ENCODE results near the genes DNAL1, MIDEAS and SYNDIG1L.

DNA sequence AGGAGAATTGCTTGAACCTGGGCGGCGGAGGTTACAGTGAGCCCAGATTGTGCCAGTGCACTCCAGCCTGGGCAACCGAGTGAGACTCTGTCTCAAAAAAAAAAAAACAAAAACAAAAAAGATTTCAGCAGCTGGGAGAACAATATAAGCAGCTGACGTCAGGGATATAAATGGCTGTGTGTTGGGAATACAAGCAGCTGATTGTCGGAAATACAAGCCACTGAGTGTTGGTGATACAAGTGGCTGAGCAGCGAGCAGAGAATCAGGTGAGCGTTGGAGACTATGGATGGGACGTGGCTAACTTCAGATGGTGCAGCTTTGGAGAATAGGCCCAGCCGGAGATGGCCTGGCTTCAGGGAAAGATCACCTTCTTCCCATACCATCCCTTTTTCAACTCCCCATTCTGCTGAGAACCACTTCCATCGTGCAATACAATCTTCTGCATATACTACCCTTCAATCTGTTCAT is 32.0 kb downstream of the PSEN1 start:
- RRBS: no CpG with 5 or more reads among the region's 10 CpGs
CAGE:
- cytosol, long polyA plus RNA: no peak
- long polyA plus RNA: no peak
- nucleus, long polyA plus RNA: no peak

DNA sequence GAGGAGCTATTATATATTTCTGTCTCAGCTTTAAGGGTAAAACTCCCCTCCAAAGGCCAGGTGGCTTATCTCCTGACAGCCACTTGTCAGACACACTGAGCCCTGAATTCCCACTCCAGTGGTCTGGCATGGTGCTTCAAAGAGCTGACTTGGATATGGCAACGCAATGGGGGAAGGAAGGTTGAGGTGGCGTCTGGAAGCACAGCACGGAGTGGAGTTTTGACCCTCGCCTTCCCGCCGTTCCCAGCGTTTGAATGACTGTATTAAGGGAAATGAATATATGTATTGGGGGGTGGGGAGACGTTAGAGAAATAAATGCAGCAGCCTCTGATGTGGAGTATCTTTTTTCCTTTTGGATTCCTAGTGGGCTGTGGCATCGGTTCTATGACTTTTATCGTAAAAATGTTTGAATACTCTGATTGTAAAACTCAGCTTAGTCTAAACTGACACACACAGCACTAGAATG is 4.7 kb upstream of the PAPLN start:
- RRBS: no CpG with 5 or more reads among the region's 10 CpGs
CAGE:
- cytosol, long polyA plus RNA: no peak
- long polyA plus RNA: no peak
- nucleus, long polyA plus RNA: no peak

- RRBS: no CpG with 5 or more reads among the region's 2 CpGs
CAGE:
- cytosol, long polyA plus RNA: no peak
- long polyA plus RNA: no peak
- nucleus, long polyA plus RNA: no peak
Observed at GRCh38 chr14:73405423-73405725, 53.0 kb downstream of the NUMB start.

DNA sequence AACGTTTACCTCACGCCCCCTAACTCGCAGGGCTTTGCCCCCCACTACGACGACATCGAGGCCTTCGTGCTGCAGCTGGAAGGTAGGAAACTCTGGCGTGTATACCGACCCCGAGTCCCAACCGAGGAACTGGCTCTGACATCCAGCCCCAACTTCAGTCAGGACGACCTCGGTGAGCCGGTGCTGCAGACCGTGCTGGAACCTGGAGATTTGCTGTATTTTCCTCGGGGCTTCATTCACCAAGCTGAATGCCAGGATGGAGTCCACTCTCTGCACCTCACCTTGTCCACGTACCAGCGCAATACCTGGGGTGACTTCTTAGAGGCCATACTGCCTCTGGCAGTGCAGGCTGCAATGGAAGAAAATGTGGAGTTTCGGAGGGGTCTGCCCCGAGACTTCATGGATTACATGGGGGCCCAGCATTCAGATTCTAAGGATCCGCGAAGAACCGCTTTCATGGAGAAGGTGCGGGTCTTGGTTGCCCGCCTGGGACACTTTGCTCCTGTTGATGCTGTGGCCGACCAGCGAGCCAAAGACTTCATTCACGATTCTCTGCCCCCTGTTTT is 1.3 kb downstream of the RIOX1 start:
- RRBS: no CpG with 5 or more reads among the region's 28 CpGs
CAGE:
- cytosol, long polyA plus RNA: no peak
- long polyA plus RNA: no peak
- nucleus, long polyA plus RNA: no peak

DNA sequence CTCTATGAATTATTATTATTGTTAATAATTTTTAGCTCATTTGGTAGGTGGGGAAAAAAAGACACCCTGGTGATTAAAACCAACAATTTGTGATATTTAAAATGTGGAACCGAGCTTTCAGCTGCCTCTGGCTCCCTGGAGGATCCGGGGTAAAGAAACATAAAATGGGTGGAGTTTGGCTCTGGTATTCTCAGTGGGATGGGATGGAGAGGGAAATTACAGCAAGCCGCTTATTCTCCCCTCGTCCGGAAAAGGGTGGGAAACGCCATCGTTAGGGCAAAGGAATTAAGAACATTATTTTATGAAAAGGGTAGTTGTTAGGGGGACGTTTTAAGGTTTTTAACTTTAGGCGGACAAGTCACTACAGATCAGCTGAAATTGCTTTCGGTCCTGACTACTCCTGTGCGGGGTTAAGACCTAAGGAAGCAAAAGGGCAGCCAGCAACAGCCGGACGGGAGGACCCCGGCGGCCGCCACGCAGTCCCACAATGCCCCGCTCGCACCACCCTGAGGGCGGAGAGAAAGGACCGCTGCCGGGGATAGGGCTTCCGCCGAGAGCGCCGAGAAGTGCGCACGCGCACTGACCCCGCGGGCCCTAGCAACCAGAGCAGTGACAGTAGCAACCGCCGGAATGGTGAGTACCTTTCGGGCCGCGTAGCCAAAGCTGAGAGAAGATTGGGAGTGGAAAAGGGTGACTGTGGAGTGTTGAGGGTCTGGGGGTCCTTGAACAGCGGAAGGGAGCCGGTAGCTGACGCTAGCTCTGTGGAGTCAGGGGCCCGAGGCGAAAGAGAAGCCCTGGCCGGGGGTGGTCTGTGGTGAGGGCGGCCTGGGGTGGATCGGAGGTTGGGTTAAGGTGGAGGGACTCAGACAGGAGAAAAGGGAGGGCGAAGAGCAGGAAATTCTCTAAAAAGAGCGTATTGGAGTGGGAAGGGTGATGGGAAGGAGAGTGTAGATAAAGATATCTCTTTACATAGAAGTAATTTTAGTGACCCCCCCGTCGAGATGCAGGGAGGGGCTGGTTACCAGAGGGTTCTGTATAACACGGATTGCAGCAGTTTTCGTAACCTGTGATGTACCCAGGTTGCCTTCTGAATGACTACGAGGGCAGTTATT is at the start of gene DNAL1:
DNAL1 (plus strand) TSS at position 577 of the 1,112 bp plus-strand sequence.
- RRBS: 1% methylated on average over 28 of the region's 51 CpGs
CAGE:
- cytosol, long polyA plus RNA: no peak
- long polyA plus RNA: no peak
- nucleus, long polyA plus RNA: start-site peak on the plus strand centred at position 610 of the sequence, 26 bp wide, 71 and 138 reads in 2 replicates

DNA sequence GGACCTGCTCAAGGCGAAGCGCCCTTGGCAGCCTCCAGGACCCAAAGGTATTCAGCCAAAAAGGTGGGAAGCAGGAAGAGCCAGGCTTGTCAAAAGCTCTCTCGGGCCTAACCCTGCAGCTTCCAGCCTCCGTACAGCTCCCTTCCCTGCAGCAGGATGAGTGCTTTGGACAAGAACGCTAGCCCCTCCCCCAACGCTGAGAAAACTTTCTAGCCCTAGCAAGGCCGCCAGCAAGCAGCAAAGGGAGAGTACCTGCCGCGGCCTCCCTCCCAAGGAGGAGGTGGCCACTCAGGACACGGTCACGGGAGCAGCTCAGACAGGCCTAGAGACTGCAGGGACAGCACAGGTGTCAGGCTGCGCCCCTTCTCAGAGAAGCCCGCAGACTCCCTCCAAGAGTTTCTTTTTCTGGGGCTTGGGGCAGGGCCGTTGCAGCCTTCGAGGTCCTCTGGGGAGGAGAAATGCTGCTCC is 3.8 kb upstream of the PNMA1 start:
- RRBS: no CpG with 5 or more reads among the region's 15 CpGs
CAGE:
- cytosol, long polyA plus RNA: no peak
- long polyA plus RNA: no peak
- nucleus, long polyA plus RNA: no peak

DNA sequence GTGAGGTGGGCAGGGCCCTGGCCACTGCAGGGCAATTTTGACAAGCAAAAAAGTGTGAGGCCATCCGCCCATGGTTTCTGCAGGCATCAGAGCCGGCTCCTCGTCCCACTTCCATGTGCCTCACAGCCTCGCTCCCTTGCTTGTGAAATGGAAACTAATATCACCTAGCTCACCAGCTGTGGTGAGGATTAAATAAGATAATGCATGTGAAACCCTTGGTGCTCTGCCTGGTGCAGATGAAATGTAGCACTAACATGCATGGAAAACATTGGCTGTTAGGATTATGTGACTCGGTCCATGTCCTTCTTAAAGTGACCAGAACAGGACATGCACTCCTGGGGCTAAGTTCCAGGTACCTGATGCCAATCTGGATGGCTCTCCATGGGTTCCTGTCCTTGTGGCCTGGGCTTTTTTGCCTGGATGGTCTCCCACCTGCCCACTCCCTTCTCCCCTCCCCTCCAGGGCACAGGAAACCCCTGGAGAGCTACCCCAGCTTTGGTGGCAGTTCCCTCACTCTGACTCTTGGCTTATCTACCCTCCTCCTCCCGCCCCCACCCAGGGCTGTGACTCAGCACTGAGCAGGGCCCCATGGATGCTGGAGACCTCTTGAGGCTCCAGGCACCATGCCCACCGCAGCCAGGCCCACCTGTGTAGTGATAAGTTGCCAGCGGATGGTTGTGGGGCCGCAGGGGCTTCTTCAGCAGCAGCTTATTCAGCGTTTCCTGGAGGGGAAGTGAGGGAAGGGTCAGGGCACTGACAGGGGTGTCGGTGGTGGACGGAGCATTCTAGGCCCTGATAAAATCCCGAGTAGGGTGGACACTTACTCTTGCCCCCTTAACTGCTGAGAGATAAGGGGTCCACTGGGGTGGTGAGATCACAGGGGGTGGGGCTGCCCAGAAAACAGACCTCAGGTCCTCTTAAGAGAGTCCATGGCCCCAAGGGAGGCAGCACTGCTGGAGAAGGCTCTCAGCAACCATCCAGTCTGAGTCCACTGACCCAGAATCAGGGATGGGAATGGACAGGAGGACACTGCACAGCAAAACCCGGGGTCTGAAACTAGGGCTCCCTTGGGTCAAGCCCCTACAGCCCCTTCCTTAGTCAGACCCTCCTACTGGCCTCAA is 11.6 kb upstream of the PNMA1 start:
- RRBS: no CpG with 5 or more reads among the region's 14 CpGs
CAGE:
- cytosol, long polyA plus RNA: no peak
- long polyA plus RNA: no peak
- nucleus, long polyA plus RNA: no peak

GRCh38 chr14:73726508-73727053 is 12.4 kb upstream of the PNMA1 start:
- RRBS: 94% methylated on average over 5 of the region's 11 CpGs
CAGE:
- cytosol, long polyA plus RNA: no peak
- long polyA plus RNA: no peak
- nucleus, long polyA plus RNA: no peak

DNA sequence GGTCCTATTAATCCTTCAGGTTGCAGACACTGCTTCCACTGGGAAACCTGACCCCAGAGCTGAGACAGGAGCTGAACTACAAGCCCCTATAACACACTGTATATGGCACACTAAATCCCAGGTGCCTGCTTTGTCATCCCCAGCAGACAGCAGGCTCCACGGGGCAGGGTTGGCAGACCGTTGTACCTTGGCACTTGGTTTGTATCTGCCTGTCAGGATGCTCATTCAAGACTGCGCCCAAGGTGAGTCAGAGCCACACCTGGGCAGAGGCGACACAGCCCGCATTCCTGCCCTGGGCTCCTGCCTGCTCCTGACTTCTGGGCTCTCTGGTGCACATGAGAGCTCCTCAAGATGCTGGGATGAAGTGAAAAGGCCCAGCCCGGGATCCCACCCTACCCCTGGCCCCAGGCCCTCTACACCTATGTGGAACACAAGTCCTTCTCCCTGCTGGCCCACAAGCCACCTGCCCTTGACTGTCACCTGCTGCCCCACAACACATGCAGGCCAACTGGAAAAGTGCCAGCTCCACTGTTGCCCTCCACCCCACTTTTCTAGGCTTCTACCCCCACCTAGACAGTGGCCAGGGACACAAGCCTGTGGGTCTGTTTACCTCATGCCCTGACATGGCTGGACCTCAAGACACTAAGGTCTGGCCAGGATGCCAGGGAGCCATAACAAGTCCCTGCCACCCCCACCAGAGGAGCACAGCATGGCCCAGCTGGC is 15.1 kb downstream of the MIDEAS start:
- RRBS: no CpG with 5 or more reads among the region's 6 CpGs
CAGE:
- cytosol, long polyA plus RNA: no peak
- long polyA plus RNA: no peak
- nucleus, long polyA plus RNA: no peak

- RRBS: 1% methylated on average over 33 of the region's 119 CpGs
CAGE:
- cytosol, long polyA plus RNA: no peak
- long polyA plus RNA: no peak
- nucleus, long polyA plus RNA: no peak
Observed at GRCh38 chr14:73759559-73760643, at the start of gene MIDEAS. Gene MIDEAS (minus strand): TSS chr14:73760303.

DNA sequence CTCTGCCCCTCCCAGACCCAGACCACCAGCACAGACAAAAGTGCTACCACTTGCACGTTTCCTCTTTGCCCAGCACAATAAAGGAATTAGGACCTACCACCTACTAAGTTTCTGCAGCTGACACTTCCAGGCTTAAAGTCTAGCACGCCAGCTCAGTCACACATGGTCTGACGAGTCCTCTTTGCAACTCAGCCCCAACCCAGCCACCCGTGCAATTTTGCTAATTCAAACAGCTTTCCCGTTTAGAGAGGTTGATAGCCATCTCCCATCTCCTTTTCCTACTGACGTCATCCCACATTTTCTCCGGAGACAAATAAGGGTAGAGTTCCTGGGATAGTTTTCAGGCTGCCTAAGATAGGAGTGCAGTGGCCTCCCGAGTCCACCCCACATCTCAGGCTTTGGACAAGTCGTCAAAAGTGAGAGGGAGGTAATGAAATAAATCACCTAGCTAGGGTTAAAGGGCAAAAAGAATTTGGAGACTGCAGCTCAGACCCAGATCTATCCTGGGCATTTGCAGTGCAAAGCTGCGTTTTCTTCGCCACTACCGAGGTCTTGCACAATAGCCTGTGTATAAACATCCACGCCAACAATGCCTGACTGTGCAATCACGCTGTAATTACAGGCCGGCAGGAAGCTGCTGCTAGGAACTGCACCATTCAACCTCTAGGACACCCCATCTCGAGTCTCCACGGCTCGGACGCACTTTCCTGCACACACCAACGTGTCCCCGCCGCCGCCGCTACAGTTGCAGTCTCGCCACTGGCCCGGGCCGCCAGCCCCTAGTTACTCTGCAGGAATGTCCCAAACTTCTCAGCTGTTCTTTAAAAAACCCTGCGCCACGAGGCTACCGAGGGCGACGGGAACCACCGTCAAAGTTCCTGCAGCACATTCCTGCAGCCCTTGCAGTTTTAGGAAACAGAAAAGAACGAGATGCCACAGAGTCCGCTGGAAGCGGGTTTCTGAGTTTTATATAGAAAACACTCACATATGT is 25.6 kb upstream of the MIDEAS start:
- RRBS: no CpG with 5 or more reads among the region's 36 CpGs
CAGE:
- cytosol, long polyA plus RNA: no peak
- long polyA plus RNA: no peak
- nucleus, long polyA plus RNA: no peak

DNA sequence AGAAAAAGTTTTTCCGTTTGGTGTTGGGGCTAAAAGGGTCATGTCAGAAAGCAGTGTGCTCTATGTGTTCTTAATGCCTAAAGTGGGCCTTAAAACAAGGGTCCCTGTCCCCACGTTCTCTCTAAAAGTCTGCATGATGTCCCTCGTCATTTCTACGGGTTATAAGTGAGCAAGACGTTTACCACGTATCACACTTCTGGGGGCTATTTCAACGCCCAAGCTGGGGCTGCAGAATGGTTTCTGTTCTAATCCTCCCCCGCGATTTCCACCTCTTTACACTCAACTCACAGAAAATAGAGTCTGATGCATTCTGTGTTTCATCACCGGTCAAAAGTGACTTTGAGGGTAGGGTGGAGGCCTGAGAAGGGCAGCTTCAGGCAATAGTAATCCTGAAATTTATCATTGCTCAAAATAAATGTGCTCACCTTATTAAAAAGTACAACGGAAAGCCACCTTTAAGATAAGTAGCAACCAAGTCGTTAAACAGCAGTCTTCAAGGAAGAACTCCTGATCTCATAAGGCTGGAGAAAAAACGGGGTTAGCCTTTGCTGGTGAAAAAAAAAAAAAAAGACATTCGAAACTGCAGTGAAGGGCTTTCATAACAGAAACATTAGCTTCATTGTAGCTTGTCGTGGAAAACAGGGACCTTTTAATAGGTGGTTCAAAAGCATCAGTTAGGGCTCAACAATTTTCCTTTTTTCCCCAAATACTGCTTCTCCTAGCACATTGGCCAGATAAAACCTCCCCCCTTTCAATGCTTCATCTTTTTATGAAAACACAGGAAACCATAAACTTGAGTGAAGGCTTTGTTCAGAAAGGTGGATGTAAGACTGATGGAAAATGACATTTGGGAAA is 27.7 kb upstream of the MIDEAS start:
- RRBS: no CpG with 5 or more reads among the region's 15 CpGs
CAGE:
- cytosol, long polyA plus RNA: no peak
- long polyA plus RNA: no peak
- nucleus, long polyA plus RNA: no peak

DNA sequence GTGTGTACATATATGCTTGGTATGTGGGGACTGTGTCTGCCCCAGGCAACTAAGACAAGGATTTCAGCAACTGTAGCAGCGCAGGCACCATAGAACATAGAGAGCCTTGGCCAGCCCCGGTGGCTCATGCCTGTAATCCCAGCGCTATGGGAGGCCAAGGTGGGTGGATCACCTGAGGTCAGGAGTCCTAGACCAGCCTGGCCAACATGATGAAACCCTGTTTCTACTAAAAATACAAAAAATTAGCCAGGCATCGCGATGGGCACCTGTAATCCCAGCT is 13.3 kb upstream of the PTGR2 start:
- RRBS: no CpG with 5 or more reads among the region's 5 CpGs
CAGE:
- cytosol, long polyA plus RNA: no peak
- long polyA plus RNA: no peak
- nucleus, long polyA plus RNA: no peak

- RRBS: no CpG with 5 or more reads among the region's 5 CpGs
CAGE:
- cytosol, long polyA plus RNA: no peak
- long polyA plus RNA: no peak
- nucleus, long polyA plus RNA: no peak
Observed at GRCh38 chr14:73977783-73978355, 27.8 kb downstream of the COQ6 start.

DNA sequence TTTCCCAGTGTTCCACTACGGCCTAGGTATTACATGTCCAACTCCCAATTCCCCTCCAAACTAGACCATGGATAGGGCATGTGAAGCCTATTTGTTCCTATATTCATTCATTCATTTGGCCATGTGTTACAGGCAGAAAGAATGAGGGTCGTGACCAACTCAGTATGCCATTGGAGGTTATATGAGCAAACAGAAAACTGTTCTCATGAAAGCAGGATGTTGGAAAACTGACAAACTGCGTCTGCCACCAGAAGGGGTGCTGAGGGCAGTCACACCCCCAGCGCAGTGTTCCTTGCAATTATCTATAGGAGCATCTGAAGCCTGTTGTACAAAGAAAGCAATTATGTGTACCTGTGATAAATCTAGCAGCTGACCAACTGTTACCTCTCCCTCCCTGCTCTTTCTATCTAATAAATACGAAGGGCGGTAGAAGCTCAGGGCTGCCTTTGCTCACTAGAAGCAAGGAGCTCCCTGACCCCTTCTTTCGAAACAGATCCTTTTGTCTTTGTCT is 21.1 kb downstream of the ENTPD5 start:
- RRBS: no CpG with 5 or more reads among the region's 7 CpGs
CAGE:
- cytosol, long polyA plus RNA: no peak
- long polyA plus RNA: no peak
- nucleus, long polyA plus RNA: no peak

DNA sequence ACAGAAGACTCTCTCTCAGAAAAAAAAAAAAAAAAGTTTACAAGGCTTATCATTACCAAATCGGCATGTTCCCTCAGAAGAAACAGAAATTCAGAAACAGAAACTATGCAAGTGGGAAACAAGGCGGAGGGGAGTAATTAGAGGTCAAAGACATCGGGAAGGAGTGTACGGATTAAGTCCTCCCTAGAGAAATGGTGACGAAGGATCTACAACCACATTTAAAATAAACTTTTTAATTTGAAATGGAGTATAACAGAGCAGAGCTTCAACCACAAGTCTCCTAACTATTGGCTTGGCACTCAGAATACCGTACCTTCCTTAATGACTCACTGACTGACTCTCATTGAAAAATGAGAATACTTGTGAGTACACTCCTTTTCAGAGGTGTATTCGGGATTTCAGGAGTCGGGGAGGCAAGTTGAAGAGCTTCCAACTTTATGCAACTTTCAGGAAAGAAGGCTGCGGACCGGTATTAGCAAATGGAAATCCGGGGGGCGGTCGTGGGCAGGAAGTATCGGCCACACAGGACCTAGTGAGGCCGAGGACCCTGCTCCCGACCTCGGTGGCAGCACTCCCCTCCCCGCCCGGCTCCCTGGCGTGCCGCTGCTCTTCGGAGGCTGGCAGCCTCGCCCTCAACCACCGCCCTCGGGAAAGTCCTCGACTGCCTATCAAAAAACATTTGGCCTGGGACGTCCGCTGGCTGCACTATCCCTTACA is 769 bp downstream of the ENTPD5 start:
- RRBS: under 1% methylated on average over 8 of the region's 28 CpGs
CAGE:
- cytosol, long polyA plus RNA: no peak
- long polyA plus RNA: no peak
- nucleus, long polyA plus RNA: no peak

- RRBS: no CpG with 5 or more reads among the region's 14 CpGs
CAGE:
- cytosol, long polyA plus RNA: no peak
- long polyA plus RNA: no peak
- nucleus, long polyA plus RNA: no peak
Observed at GRCh38 chr14:74251404-74251960, 12.2 kb downstream of the VSX2 start.

DNA sequence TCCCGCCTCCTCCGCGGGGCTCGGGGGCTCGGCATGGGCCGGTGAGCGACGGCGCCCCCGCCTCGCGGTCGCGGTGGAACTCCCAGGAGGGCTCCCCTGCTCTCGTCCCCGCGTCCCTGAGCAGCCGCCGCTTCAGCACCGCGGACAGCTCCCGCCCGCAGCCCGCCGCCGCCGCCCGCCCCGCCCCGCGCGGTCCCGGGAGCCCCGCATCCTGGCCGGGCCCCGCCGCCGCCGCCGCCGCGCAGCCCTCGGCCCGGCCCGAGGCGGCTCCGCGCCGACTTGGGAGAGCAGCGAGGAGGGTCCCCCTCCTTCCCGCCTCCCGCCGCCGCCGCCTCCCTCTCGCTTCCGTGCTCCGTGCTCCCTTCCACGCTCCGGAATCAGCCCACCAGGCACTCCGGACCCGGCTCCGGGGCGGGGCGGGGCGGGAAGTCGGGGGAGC is at the start of gene SYNDIG1L:
SYNDIG1L (minus strand) TSS at position 281 of the 439 bp plus-strand sequence.
- RRBS: 6% methylated on average over 15 of the region's 67 CpGs
CAGE:
- cytosol, long polyA plus RNA: no peak
- long polyA plus RNA: no peak
- nucleus, long polyA plus RNA: no peak

GRCh38 chr14:74664244-74664443 is 48.7 kb downstream of the AREL1 start:
- RRBS: no CpG with 5 or more reads among the region's 1 CpG
CAGE:
- cytosol, long polyA plus RNA: no peak
- long polyA plus RNA: no peak
- nucleus, long polyA plus RNA: no peak

DNA sequence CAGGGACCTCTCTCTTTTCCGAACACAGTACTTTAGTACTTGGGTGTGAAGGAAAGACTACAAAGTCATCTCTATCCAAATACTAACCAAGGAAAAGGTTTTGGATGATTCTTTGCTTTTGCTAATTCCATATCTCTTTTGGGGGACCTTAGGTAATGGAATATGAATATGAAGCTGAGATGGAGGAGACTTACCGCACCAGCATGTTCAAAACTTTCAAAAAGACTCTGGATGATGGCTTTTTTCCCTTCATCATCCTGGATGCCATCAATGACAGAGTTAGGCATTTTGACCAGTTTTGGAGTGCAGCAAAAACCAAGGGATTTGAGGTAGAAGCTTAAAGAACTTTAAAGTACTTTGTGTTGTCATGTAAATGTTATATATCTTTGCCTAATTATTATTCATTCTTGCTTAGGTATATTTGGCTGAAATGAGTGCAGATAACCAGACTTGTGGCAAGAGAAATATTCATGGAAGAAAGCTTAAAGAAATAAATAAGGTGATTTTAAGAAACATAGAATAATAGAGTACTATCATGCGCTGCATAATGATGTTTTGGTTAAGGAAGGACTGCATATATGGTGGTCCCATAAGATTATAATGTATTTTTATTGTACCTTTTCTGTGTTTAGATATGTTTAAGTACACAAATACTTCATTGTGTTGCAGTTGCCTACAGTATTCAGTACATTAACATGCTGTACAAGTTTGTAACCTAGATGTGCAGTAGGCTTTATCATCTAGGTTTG is 53.8 kb downstream of the YLPM1 start:
- RRBS: no CpG with 5 or more reads among the region's 3 CpGs
CAGE:
- cytosol, long polyA plus RNA: no peak
- long polyA plus RNA: no peak
- nucleus, long polyA plus RNA: no peak